OCI-LY7 (cell line): Measurements from ENCODE around the genes CNOT10, SUSD5, CLASP2 and STAC.

DNA sequence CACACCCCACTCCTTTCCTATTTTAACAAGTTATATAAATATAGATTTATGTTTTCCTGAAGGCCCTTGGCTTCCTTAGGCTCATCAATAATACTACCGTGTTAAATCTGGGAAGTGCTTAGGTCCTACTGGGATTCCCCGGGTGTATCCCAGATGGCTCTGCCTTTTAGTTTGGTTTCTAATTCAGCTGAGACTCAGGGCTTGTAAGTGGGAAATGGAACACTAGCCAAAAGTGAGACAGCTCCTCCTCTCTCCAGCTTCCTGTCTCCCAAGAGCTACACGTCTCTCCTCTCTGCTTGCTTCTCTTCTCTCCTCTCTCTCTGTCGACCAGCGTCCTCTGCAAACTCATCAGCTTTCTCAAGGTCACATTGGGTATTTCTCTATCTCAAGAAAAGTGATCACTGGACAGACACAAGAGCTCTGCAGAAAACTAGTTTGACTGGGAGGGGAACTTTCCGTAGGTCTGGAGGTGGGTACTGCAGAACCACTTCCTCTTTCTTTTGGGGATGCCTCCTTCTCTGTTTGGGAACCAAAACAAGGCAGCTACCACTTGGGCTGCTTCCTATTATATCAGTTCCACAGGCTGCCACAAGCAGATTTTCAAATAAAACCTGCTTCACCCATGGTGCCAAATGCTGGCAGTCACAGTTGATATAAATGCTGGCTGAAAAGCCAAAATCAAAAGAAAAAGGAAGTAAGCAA lies 7.0 kb upstream of the DYNC1LI1 start:
- PRO-cap = no peak
- RAMPAGE, long total RNA = no peak

DNA sequence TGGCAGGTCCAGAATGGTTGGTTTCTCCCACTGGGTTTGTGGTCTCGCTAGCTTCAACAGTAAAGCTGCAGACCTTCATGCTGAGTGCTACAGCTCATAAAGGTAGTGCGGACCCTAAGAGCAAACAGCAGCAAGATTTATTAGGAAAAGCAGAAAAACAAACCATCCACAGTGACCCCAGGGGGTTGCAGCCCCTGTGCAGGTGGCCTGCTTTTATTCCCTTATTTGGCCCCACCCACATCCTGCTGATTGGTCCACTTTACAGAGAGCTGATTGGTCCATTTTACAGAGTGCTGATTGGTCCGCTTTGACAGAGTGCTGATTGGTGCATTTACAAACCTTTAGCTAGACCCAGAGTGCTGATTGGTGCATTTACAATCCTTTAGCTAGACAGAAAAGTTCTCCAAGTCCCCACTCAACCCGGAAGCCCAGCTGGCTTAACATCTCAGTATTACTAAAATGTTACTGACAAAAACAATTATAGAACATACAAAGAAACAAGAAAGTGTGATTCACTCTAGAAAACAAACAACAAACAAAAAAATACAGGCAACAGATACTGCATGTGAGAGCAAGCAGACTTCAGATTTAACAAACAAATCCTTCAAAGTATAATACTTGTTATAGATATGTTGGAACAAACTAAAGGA lies 11.2 kb upstream of the CNOT10 start:
- PRO-cap = no peak
- RAMPAGE, long total RNA = no peak

DNA sequence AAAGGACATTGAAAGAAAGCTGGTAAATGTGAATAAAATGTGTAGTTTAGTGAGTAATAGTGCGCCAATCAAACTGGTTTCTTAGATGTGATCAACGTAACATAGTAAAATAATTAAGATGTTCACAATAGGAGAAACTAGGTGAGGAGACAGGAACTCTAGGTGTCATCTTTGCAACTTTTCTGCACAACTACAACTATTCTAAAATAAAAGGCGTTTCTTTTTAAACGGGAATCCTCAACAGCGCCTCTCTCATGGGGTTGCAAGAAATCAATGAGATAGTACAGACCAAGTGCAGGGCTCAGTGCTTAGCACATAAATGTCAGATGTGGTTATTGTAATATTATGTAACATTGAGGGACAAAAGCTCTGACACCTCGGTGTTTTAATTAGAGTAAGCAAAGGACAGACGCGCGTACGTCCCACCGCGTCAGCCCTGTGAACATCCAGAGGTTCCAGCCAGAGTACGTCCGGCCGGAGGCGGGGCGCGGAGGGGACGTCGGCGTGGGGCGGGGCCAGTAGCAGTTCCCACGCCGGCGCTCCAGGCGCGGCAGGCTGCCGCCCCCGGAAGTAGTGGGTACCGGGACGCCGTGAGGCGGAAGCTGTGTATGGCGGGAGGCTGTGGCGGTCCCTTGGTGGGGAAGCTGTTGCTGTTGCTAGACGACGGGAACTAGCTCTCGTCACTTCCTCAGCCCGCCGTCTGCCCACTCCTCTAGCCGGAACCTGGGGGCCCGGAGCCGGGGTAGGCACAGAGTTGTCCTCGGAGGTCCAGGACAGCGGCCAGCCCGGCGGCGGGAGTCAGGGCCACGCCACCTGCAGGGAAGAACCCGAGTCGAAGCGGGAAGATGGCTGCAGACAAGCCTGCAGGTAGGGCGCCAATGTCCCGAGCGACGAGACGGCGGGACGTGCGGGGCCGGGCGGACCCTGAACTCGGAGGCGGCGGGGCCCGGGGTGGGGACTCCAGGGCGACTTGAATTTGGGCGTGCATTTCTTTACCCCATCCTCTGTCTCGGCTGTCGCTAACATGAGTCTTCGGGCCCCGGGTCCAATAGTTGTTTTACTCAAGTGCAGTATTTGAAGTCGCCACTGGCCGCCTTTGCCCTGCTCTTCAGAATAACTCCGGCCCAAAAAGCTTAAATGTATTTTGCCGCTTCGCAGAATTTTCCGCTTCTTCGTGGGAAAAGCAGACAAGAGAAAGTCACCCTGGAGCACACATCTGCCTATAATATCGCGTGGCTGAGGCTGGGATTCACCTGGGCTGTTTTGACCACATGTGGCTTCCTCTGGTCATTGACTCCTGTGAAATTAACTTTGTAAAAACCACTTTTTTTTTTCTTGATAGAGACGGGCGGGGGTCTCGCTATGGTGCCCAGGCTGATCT lies at the start of gene CNOT10:
CNOT10 (plus strand) TSS at position 573 of the 1,381 bp plus-strand sequence.
- PRO-cap = bidirectional peak, plus-strand start at position 605 of the sequence, minus-strand start at position 194 of the sequence; unidirectional peak, plus-strand start at position 830 of the sequence
- RAMPAGE, long total RNA = no peak

DNA sequence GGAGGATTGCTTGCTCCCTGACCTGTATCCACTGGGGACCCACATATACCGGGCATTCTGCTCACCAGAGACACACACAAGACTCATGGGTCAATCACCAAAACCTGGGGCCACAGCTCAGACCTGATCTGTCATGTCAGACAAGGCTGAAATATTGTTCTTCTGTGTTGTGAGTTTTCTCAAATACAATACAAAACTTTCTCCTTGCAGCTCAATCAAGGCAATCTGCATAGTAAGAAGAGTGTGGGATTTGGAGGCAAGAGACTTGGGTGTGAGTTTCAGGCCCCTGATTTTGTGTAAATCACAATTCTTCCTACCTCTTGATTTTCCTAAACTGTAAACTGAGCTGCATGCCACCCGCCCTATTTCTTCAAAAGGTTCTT lies 38.1 kb downstream of the CCR4 start:
- PRO-cap = no peak
- RAMPAGE, long total RNA = no peak

- PRO-cap = no peak
- RAMPAGE, long total RNA = no peak
Observed at GRCh38 chr3:33093175-33094004, 3.6 kb downstream of the GLB1 start.

- PRO-cap = bidirectional peak, plus-strand start at chr3:33114647, minus-strand start at chr3:33114386
- RAMPAGE, long total RNA = no peak
Observed at GRCh38 chr3:33114314-33114848, 567 bp downstream of the CRTAP start.

DNA sequence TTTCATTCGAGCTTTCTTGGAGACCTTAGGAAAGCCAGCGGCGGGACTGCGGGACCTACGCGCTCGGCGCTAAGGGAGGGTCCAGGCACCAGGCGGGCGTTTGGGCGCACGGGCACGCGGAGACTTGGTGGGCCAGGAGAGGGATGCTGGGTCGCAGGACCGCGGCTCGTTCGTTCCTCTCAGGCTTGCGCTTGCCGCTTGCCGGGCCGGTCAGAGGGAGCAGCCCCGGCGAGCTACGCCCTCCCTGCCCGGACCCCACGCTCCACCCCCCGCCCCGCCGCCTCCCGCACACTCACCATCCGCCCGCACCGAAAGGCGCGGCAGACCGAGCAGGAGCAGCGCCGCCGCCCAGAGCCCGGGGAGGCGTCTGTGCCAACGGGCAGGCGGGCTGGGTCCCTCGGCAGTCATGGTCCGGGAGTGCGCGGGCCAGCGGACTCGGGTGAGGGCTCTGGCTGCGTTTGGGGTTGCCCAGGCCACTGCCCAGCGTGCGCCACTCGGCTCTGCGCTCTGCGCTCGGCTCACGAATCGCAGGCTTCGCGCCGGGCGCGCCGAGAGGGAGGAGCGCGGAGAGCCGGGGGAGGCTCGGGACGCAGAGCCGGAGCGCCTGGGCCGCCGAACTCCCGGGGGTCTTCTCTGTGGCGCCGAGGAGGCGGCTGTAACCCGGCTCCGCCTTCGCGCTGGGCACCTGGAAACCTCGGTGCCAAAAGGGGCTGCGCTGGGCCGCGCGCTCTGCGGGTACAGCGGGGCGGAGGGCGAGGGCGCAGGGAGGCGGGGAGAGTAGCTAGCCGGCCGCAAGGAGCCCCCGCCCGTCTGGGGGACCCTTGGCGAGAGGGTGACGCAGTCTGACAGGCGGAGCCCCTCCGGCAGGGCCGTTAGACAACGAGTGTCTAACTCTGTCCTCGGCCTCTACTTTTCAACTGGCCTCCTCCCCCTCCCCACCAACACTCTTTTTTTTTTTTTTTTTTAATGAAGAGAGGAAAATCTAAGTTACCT lies at the start of gene SUSD5:
SUSD5 (minus strand) TSS at position 421 of the 993 bp plus-strand sequence.
- PRO-cap = no peak
- RAMPAGE, long total RNA = no peak

GRCh38 chr3:33389620-33390524 lies 50.3 kb downstream of the UBP1 start:
- PRO-cap = no peak
- RAMPAGE, long total RNA = no peak

GRCh38 chr3:33395946-33396438 lies 44.2 kb downstream of the UBP1 start:
- PRO-cap = no peak
- RAMPAGE, long total RNA = no peak

DNA sequence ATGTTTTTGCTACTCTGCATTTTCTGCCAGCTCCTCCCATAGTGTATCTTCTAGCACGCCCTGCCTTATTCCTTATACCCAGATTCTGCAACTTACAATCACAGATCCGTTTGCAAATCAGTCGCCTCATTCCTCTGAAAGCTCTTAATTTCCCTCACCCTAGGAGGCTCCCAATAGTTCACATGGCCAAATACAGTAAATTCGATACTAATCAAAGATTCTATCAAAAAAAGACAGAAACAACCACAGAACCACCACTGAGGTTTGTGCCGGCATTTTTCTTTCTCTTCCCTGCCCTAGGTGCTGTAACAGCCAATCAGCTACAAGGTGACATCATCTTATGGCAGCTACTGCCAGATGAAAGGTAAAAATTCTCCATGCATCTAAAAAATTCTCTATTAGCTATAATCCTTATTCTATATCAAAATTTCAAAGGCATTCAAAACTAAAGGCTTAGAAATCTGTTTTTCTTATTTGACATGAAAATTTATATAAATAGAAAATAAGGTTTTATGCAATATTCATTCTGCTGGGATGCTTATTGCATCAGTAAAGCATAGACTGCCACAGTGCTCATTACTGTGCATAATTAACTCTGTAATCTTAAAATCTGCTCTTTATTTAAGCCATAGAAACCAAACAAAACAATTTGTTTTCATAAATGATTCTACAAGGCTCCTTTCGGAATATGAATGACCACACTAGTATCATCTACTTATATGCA lies 72.7 kb downstream of the CLASP2 start:
- PRO-cap = no peak
- RAMPAGE, long total RNA = no peak

DNA sequence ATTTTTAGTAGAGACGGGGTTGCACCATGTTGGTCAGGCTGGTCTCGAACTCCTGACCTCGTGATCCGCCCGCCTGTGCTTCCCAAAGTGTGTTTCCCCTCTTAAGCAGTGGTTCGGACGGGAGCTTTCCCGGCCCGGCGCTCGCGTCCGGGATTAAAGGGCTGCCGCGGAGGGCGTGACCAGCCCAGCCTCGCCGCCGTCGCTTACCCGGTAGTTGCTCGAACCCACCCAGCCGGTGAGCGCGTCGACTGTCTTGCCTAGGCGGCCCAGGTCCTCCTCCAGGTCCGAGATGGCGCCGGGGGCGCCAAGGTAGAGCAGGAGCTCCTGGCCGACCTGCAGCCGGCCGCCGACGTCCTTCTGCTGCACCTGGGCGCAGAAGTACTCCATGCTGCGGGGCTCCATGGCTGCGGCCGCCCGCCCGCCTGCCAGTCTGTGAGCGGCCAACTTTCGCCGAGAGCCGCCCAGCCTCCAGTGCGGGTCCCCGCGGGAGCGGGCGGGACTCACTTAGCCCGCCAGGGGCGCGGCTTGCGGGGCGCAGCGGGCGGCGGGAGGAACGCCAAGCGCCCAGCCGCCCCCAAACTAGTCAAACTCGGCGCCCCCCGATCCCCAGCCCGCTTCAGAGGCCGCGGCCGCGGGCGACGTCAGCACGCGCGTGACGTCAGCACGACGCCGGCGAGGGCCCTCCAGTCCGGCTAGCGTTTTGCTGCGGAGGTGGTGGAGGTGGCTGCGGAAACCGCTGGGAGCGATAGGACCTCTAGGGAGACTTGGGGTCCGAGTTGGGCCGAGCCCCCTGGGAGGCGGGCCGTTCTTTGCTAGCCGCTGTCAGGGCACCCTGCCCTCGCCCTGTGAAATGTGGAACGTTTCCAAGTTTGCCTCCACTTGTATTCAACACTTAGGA lies at the start of gene CLASP2:
CLASP2 (minus strand) TSS at position 654 of the 898 bp plus-strand sequence.
- PRO-cap = bidirectional peak, plus-strand start at position 281 of the sequence, minus-strand start outside the sequence; bidirectional peak, plus-strand start at position 686 of the sequence, minus-strand start at position 646 of the sequence
- RAMPAGE, long total RNA = no peak

DNA sequence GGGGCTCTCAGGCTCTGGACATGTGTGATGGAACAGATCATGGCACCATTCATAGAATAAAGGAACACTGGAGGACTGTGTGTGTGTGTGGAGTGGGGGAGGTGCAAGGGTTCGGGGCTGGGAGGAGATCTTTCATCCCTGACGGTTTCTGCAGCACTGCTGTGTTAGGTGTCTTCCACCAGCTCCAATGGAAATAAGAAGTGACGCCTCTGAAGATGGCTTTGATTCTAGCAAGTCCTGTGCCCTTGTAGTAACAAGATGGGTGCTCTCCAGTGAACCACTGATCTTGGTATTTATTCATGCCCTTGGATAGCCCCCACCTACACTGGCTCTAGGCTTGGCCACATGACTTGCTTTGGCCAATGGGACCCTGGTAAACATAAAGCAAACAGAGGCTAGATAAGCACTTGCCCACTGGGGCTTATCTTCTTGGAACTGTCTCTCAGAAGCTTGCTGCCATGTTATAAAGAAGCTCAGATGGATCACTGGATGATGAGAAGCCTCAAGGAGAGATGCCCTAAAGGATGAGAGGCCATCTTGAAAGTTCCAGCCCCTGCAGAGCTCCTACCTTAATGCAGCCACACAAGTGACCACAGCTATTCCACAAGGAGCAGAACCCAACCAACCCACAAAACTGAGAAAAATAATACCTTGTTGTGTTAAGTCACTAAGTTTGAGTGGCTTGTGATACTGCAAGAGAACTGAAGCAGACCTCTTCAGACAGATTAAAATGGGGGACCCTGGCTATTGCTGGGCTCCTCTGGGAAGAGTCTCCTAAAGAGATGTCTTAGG lies 137.8 kb downstream of the PDCD6IP start:
- PRO-cap = no peak
- RAMPAGE, long total RNA = no peak

DNA sequence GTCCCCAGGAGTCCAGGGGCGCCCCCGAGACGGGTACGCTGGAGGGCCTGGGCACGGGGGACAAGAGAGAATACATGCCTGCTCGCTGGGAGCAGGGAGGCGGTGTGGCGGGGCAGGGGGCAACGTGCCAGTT lies 460 bp upstream of the ARPP21 start:
- PRO-cap = no peak
- RAMPAGE, long total RNA = no peak

- PRO-cap = no peak
- RAMPAGE, long total RNA = no peak
Observed at GRCh38 chr3:36379852-36380797, at the start of gene STAC. Gene STAC (plus strand): TSS chr3:36380504.

GRCh38 chr3:36453010-36453615 lies 72.8 kb downstream of the STAC start:
- PRO-cap = no peak
- RAMPAGE, long total RNA = no peak

- PRO-cap = no peak
- RAMPAGE, long total RNA = no peak
Observed at GRCh38 chr3:37028276-37028916, 35.1 kb downstream of the MLH1 start.

- PRO-cap = no peak
- RAMPAGE, long total RNA = no peak
Observed at GRCh38 chr3:37054370-37054937, 61.1 kb downstream of the MLH1 start.

- PRO-cap = no peak
- RAMPAGE, long total RNA = no peak
Observed at GRCh38 chr3:37146915-37147328, 27.5 kb downstream of the LRRFIP2 start.

- PRO-cap = no peak
- RAMPAGE, long total RNA = no peak
Observed at GRCh38 chr3:37301942-37302474, 58.9 kb downstream of the GOLGA4 start.

DNA sequence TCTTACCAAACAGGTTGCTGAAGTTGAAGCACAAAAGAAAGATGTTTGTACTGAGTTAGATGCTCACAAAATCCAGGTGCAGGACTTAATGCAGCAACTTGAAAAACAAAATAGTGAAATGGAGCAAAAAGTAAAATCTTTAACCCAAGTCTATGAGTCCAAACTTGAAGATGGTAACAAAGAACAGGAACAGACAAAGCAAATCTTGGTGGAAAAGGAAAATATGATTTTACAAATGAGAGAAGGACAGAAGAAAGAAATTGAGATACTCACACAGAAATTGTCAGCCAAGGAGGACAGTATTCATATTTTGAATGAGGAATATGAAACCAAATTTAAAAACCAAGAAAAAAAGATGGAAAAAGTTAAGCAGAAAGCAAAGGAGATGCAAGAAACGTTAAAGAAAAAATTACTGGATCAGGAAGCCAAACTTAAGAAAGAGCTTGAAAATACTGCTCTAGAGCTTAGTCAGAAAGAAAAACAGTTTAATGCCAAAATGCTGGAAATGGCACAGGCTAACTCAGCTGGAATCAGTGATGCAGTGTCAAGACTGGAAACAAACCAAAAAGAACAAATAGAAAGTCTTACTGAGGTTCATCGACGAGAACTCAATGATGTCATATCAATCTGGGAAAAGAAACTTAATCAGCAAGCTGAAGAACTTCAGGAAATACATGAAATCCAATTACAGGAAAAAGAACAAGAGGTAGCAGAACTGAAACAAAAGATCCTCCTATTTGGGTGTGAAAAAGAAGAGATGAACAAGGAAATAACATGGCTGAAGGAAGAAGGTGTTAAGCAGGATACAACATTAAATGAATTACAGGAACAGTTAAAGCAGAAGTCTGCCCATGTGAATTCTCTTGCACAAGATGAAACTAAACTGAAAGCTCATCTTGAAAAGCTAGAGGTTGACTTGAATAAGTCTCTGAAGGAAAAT lies 81.6 kb downstream of the GOLGA4 start:
- PRO-cap = no peak
- RAMPAGE, long total RNA = no peak